ENCODE measurements around the genes CMTM3 and CES4A.

DNA sequence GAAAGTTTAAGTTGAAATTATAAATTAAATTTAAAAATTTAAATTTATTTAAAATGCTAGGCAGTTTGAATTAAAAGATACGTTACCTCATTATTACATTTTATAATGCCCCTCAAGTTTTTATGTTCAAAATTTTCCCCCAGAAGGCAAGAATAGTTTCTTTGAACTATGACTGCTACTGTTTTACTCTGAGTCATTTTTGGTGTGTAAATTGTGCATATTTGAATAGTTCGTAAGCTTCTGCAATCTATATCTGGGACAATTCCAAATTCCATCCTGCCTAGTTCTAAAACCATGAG is 839.7 kb upstream of the GOT2 start:
- PRO-cap, result no peak

DNA sequence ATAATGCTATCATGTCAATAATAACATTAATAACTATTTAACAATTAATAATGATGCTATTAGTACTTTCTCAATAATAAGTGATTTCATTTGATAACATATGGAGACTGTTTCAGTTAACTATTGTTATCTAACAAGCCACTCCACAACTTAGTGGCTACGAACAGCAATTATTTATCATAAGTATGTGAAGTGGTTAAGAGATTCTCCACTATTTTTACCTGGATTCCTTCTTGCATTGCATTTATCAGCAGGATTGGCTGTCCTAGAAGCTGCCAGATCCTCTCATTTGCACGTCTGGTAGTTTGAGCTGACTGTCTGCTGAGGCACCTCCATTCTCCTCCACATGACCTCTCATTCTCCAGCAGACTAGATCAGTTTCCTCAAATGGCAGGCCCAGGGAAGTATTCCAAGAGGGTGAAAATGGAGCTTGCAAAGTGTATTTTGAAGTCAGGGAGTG is 870.2 kb downstream of the CDH11 start:
- PRO-cap, result no peak

DNA sequence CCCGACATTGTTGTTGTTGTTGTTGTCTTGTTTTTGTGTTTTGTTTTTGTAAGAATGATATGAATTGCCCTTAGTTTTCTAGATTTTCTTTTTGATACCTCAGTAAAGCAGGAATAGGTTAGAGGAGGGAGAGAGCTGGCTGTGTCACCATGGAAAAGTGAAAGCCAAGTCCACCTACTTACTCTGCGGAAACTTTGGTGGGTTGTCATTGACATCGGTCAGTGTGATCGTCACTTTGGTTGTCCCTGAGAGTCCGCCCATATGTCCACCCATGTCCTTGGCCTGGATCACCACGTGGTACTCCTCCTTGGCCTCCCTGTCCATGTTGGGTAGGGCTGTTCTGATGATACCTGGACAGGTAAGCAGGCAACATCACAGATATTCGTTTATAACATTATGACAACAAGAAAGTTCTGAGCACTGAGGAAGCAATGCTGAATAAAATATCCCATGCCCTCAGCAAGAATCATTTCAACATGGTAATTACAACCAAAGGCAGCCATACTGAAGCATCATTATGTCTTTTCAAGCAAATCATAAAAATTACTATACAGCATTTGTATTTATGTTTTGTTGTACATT is 130.2 kb downstream of the CDH11 start:
- PRO-cap, result no peak

- PRO-cap, result no peak
These were observed 123.2 kb downstream of the CDH11 start for GRCh38 chr16:64998454-64999253.

DNA sequence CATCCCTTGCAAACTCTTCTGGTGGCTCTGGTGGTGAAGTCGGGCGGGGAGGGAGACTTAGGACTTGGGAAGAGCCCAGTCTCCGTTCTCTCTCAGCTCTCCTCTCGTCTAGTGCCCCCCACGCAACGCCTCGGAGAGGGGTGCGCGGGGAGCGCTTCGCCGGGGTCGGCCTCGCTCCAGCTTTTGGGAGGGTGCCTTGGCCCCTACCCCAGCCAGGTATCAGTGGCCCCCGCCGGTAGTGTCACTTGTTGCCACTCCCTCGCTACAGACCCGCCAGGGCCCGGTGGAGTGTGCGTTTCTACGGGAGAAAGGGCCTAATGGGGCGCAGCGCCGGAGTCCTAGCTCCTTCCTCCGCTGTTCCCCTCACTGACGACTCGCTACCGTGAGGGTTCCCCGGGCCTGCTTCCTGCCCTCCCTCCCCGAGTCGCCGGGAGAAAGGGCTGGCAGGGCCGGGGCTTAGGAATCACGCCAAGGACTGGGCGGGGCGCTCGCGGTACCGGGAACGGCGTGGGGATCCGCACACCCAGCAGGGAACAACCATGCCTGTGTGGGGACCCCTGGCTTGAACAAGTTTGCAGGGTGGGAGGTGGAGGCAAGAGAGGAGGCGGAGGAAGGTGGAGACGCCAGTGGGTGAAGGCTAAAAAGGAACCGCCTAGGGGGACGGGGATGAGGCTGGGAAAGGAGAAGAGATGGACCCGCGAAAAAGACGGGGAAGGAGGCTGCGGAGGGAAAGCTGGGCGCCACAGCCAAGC is 975 bp upstream of the CDH11 start:
- PRO-cap, result no peak

- PRO-cap, result no peak
These were observed 54.8 kb upstream of the CDH11 start for GRCh38 chr16:65176507-65177188.

GRCh38 chr16:65728012-65728708 is 606.3 kb upstream of the CDH11 start:
- PRO-cap, result no peak

- PRO-cap, result no peak
These were observed 600.0 kb upstream of the CDH5 start for GRCh38 chr16:65766519-65766945.

DNA sequence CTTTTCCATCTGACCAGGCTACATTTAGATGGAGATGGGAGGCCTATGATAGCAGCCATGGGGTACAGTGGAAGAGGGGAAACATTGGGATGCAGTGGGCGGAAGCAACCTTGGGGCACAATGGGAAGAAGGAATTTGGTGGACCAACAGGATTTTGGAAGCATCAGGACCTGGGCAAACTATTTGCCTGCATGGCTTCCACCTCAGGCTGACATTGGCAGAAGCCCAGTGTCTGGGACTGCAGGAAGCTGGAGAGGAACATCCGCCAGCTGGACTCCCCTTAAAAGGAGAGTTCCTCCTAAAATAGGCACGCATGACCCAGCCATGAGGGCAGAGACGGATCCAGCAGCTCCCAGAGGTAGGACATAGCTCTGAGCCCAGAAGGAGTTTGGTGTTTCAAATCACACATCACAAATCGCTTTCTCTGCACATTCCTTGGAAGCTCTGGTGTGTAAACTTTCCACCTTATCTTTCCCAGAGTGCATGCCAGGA is 231.2 kb upstream of the CDH5 start:
- PRO-cap, result no peak

- PRO-cap, result unidirectional peak, plus-strand start at chr16:66359816
These were observed 6.8 kb upstream of the CDH5 start for GRCh38 chr16:66359618-66360239.

GRCh38 chr16:66400240-66400575 is 26.9 kb upstream of the BEAN1 start:
- PRO-cap, result no peak

DNA sequence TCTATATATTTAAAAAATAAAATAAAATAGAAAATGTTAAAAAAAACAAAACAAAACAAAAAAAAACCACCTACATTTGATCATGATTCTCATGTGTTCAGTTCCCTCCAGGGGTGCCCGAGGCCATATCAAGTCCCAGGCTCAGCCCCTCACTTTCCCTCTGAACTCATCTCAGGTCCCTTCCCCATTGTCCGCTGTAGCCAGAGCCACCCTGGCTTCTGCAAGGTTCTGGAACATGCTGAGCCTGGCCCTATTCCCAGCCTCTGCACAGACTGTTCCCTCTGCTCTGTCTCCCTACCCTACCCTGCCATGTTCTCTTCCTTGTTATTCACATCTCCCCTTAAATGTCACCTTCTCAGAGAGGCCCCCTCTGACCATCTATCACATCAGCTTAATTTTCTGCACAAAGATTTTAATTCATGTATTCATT is 46.9 kb downstream of the TK2 start:
- PRO-cap, result no peak

DNA sequence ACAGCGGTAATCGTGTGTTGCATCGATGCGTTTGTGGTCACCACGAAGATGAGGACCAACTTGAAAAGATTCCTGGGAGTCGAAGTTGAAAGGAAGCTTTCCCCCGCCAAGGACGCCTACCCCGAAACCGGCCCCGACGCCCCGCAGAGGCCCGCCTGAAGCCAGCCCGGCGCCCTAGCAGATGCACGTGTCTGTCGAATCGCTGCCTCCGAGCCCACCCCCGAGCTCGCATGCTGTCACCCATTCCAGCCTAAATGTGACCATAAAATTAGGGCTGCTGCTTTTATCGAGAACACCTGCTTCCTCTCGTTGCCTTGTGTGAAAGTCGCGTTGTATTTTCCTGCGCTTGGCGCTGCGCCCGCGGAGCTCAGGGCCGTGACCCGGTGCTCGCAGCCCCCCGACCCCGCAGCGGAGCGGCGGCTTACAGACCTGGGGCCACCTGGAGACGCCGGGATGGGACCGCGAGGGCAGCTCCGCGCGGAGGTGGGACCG is 374 bp upstream of the CMTM2 start:
- PRO-cap, result no peak

GRCh38 chr16:66603837-66604843 is at the start of gene CMTM3:
TSS of gene CMTM3 (plus strand) at chr16:66604704.
- PRO-cap, result bidirectional peak, plus-strand start at chr16:66603945, minus-strand start at chr16:66603993; bidirectional peak, plus-strand start at chr16:66604276, minus-strand start at chr16:66604203; bidirectional peak, plus-strand start at chr16:66604477, minus-strand start at chr16:66604551

DNA sequence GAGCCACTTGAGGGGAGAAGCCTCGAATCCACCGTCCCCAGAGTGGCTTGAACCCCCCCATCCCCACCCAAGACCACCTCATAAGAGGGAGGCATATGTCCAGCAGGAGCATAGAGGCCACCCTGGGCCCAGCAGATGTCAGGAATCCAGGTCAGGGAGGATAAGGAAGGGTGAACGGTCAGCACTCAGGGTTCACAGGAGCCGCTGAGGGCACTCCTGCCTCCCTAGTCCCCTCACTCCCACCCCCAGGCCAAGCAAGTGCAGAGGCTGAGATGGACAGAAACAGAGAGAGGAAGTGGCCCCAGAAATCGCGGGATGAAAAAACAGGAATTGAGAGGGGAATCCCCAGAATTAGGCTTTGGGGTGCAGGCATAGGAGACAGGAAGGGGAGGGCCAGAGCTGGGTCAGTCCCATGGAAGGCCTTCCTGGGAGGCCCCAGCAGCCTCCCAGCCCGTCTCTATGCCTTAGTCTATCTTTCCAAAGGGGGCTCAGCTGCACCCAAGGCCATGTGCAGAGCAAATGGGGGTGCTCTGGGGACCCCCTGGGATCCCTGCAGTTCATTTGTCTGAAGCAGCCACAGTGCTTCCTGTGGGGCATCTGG is 1.6 kb downstream of the CMTM3 start:
- PRO-cap, result bidirectional peak, plus-strand start at position 149 of the sequence, minus-strand start outside the sequence

- PRO-cap, result no peak
These were observed 9.8 kb downstream of the CMTM3 start for GRCh38 chr16:66613902-66615065.

- PRO-cap, result no peak
These were observed 13.1 kb downstream of the CDH16 start for GRCh38 chr16:66905497-66906168.

DNA sequence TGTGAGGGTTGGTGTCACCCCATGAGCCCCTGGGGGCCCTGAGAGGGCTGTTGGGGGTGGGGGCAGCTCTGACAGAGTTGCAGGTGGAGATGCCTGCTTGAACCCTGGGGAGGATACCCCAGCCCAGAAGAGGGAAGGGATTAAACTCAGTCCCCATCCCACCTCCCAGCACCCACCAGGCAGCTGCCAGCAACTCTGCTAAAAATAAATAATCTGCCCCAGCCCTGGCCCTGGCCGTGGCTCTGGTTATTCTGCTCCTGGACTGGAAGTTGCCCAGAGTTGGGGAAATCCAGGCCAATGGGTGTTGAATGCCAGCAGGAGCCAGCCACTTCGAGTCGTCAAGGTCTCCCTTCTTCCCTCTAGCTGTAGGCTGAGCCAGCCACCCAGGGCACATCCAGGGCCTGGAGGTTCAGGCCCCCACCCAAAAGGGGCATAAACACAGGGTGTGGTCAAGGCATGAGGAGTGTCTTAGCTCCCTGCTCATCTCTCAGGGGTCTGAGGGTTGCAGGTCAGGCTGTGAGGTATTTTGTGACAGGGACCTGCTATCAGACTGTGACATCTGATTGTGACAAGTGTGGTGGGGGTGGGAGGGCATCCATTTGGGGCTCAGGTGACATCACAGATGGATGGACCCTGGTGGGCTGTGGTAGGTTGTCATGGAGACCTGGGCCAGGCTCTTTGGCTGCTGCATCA is 923 bp upstream of the RRAD start:
- PRO-cap, result no peak

GRCh38 chr16:66926805-66927531 is 1.6 kb upstream of the RRAD start:
- PRO-cap, result no peak

DNA sequence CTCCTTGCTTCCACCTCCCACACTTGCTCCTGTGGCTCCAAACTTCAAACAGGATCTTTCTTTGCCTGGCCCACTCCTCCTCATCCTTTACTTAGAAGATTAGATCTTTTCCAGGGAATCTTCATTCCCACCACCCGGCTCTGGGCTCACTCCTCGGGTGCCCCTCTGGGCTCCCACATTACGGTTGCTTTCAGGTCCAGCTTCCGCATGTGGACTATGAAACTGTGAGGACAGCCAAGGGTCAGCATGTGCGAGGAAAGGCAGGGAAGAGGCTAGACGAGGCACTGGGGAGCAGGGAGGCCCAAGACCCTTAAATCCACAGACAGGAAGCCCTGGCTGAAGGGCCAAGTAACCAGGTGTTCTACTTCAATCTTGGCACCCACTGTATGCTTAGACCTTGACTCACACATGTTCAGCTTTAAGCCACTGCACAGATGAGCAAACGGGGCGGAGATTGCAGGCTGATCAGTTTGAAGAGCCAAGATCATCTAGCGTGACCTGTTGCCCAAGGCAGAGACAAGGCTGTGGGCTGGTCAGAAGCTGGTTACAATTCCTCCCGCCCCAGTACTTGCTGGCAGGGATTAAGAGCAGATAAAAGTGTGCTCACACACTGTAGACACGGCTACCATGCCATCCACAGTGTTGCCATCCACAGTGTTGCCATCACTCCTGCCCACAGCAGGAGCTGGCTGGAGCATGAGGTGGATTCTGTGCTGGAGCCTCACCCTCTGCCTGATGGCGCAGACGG is at the start of gene CES4A:
CES4A (plus strand) TSS at position 513 of the 748 bp plus-strand sequence.
- PRO-cap, result no peak

All from neuron (in vitro differentiated cells).